HT-29 (cell line): ENCODE measurements around the genes TEX30 and EFNB2.

GRCh38 chr13:99460698-99461233 lies 40.5 kb upstream of the TM9SF2 start:
- RAMPAGE, long total RNA, result no peak

DNA sequence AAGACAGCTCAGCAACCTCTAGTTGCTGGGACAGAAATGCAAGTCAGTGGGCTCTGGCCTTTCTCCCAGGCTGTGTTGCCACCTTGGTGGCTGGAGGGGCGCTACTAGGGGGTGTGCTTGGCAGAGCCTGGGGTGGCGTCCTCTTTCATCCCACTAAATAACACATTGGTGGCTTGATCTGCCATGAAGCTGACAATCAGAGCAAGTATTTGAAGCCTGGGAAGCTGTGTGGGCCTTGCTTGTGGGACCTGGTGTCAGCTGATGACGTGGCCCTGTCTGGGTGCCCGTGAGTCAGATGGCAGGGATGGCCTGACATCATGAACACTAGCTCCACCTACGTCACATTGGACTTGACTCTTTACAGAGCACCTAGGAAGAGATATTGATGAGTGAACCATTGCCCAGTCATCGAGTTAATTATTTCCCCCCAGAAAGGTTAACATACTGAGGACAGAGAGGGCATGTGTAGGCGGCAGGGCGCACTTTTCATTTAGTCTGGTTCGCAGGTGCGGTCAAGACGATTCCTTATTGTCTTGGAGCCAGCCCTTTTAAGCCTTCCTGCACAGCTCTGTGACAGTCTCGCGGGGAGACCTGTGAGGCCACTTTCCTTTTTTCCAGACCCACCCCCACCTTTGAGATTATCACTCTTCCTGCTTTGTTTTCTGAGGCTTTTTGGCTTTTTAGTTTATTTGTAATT lies 49.1 kb downstream of the CLYBL start:
- RAMPAGE, long total RNA, result no peak

- RAMPAGE, long total RNA, result no peak
Measured at GRCh38 chr13:99751703-99752270, 145.3 kb downstream of the CLYBL start.

- RAMPAGE, long total RNA, result no peak
Measured at GRCh38 chr13:99967667-99968978, 3.4 kb downstream of the ZIC5 start.

- RAMPAGE, long total RNA, result no peak
Measured at GRCh38 chr13:99980450-99981111, 1.0 kb upstream of the ZIC2 start.

DNA sequence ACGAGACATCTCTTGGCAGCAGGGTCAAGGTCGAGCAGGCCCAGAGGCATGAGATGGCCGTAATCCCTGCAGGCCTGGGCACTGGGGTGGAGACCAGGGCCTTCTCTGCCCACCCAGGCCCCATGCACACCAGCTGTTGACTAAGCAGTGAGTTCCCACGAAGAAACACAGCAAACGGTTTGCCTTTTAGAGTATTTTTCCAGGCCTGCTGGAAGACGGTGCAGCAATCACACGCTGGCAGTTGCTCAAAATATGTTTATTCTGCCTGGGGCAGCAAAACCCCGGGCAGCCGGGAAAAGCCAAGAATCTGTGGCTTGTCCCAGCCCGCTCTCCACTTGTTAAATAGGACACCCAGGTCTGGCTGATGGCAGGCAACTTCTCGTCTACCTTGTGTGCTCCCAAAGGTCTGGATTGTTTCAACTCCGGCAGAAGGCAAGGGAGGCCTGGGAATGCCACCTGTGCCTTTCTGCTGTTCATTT lies 40.8 kb downstream of the GGACT start:
- RAMPAGE, long total RNA, result no peak

DNA sequence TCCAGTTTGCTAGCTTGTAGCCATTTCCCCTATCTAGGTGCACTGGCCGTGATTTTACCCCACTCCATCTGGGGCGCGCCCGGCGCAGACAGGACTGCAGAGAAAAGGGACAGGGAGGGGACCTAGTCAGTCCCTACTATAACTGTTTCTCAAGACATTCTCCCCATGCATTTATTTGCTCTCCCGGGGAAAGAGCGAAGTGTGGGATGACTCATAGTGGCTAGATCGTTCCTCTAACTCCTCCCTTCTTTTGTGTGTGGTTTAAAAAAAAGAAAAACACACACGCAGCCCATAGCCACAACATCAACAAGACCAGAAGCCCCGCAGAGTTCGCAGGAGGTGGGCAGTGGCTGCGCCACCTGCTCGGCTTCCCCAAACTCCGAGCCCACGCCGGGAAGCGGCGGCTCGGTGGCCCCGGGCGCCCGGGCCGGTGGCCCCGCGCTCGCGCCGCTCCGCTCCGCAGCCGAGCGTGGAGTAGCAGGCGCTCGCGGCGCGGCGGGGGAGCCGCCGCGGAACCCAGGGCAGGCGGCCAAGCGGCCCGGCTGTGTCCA lies 766 bp downstream of the TMTC4 start:
- RAMPAGE, long total RNA, result no peak

DNA sequence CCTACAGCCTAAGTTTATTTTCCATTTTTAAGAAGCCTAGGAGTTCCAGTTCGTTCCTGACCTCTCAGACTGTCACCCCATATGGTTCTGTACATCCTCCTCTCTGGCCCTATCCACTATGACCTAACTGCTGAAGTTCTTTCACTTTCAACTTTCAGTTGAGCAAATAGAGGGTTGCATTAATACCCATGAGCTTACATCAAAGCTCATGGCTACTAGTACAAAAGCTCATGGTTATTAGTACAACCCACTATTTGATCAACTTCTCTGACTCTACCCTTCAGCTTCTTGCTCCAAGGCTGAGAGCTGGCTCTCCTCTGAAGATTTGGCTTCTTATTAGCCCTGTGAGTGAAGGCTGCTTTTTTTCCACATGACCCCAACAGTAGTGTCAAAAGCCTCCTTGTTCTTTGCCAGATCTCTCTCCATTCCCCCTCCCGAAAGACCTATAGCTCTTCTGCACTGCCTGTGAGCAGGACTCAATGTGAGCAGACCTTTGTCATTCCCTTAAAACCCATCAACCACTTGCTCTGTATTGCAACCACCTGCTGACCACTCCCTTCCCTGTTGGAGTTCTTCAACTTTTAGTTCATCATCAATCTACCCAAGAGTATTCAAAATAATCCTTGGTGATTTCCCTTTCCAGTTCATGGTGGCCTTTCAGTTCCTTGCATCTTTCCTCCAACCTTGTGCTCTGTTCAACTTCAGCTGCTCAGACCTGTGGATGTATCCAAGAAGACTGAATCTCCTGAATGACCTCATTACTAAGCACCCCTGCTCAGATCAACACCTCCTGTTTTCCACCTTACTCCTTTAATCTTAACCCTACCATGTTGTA lies 267.6 kb upstream of the TPP2 start:
- RAMPAGE, long total RNA, result no peak

GRCh38 chr13:102773652-102774071 lies at the start of gene TEX30:
Gene TEX30, minus strand, starts transcription at chr13:102773786.
- RAMPAGE, long total RNA, result no peak

DNA sequence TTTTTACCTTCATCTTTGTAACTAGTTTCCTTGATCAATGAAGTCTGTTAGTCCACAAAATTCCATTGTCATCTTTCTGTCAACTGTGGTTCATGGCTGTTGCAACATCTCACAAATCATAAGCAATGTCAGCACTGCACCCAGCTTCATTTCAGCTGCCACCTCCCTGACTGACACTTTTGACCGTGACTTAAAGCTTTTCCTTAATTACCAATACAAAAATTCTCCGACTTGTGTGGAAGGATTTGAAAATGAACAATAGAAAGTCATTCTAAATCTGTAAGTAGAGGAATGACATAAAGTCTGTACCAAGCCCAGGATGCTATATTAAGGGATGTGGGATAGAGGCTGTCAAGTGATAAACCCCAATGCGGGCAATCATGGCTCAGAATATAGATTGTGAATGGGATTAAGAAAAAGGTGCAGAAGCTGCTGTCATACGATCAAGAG lies 756.0 kb upstream of the SLC10A2 start:
- RAMPAGE, long total RNA, result no peak

DNA sequence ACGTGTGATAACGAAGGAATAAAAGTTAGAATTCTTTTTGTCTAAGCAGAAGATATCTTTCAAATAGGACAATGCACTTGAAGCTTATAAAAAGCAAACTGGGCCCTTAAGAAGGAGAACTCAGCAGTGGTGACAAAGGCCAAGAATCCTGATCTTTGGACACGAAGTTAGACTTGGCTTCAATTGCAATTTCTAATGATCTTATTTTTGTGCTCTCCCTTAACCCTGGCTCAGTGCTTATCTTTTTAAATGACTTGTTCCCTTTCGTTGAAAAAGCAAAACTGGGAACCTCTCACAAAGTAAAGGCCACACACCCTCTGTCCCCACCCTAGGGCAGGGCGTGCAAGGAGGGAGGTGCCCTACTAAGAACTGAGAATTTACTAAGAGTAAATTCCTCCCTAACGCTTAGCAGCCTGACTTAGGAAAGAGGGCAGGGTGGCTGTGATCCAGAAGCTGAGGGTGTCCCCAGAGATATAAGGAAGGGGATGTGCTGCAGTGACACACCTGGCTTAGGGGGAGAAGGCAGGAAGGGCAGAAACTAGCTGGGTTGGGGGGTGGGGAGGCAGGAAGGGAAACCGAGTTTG lies 435.3 kb downstream of the EFNB2 start:
- RAMPAGE, long total RNA, result no peak

DNA sequence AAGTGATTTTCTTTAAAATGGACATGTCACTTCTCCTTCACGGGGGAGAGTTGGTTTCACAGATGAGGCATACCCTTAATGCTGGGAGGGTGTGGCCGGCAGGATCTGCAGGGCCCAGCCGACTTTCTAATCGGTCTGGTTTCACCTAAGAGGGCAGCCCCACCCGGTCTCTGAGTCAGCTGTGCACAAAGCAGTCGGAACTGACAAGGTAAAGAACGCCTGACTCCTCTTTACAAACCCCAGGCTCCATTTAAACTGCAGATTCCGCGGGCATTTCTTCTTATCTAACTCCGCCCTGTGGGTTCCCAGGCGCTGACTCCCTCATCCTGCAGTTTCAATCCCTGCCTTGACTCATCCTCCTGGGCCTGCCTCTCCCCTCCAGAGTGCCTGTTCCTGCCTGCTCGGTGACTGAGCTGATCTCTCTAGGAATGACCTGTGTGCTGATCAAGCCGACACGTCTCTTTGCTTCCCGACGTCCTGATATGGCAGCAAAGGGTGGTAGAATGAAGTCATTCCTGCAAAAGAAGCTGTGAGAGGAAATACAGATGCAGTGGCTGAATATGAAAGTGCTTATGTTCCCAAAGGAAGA lies 63.4 kb downstream of the EFNB2 start:
- RAMPAGE, long total RNA, result no peak

- RAMPAGE, long total RNA, result no peak
Measured at GRCh38 chr13:106496566-106496900, 38.9 kb downstream of the EFNB2 start.

- RAMPAGE, long total RNA, result no peak
Measured at GRCh38 chr13:106534297-106534863, 1.1 kb downstream of the EFNB2 start.

- RAMPAGE, long total RNA, result no peak
Measured at GRCh38 chr13:106535323-106536276, at the start of gene EFNB2. Gene EFNB2, minus strand, starts transcription at chr13:106535662.

GRCh38 chr13:106568195-106568412 lies 167 bp upstream of the ARGLU1 start:
- RAMPAGE, long total RNA, result no peak

GRCh38 chr13:106867184-106867797 lies 299.4 kb upstream of the ARGLU1 start:
- RAMPAGE, long total RNA, result no peak

DNA sequence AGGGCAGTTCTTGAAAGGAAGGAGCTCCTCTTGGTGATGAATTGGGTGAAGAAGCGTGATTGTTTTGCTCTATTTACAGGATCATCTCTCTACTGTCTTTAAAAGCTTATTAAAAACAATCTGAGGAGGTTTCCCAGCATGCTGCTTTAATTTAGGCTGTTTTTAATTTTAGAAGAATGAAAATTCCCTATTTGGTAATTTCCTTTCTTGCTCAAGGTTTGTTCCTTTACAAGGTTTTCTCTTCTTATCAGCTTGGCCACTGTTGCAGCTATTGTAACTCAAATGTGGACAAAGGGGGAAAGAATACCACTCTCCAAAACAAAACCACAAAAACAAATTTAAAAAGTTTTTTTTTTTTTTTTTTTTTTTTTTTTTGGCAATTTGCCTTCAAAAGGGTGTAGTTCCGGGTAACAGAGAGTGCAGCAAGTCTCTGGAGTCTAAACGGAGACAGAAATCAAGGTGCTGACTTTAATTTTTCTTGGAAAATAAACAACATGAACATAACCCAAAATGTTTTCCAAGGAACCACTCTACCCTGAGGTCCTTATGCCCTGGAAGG lies 306.4 kb upstream of the ARGLU1 start:
- RAMPAGE, long total RNA, result no peak

DNA sequence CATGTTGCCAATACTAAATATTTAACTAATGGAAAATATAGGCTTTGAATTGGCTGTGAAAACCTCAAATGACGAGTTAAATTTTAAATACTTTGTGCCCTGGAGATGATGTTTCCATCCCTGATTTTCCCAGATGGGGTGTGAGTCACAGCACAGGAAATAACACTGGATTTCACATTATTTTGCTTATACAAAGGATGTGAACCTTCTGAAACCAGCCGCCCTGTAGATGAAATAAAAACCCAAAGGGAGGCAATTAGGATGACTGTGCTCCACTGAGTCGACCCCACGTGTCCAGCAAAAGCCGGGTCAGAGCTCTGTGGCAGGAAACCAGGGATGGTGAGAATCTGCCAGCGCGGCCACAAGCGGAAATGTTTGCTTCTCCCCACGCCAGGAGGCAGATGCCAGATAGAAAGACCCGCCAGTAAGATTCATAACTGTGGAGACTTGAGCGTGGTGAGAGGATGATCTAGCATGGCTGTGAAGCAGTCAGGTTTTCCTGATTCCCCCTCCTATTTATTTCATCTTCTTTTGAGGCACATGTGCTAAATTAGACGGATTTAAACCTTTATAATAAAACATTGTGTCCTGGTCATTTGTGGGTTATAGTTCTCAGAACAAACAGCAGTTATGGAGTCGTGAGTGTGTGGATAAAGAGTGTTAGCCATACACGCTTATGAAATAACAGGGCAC lies 416.3 kb downstream of the NALF1 start:
- RAMPAGE, long total RNA, result no peak

DNA sequence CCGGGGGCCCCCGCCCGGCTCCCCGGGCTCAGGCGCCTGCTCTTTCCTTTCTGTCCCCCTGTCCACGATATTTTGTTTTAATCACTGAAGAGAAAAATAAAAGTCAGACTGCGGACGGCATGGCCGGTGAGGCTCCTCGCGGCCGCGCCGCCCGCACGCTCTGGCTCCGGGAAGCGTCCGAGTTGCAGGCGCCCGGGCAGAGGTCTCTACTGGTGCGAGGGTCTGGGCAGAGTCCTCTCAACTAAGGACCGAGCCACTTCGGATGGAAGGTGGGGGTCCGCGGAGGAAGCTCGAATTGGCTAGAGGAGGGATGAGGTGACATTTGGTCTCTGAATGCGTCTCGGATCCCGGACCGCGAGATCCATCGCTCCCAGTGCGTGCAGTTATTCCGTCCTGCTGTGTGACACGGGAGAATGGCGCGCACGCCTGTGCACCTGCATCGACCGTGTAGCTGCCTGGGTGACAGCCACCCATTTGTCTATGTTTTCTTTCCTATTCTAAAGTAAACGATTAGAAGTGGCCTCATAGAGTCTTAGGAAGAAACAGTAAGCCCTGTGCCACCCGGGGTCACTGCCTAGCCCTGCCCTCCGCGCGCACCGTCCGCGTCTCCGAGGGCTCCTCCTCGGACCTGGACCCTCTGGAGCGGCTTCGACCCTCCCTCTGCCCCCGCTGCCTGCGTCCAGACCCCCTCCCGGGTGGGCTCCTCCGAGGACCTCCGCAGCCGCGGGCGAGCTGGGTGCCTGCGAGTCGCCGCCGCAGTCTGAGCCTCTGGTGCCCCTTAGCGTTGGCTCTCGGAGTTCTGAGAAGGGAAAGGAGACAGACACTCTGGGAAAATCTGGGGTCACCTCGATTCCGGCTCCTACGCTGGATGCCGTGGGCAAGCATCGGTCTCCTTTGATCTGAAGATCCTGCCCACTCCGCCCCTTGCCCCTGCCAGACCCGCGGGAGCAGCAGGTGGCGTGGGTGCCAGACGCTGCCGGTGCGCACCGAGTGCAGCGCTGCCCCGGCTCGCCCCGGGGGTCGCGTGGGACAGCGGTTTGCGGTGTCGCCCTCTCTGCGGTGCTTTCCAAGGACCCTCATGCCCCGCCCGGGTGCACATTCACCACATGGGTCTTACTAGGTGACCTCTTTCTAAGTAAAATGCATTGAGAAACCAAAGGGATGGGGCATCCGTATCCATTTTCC lies 722 bp upstream of the NALF1 start:
- RAMPAGE, long total RNA, result no peak